HT-29 (cell line): ENCODE data around the gene PLAGL1.

DNA sequence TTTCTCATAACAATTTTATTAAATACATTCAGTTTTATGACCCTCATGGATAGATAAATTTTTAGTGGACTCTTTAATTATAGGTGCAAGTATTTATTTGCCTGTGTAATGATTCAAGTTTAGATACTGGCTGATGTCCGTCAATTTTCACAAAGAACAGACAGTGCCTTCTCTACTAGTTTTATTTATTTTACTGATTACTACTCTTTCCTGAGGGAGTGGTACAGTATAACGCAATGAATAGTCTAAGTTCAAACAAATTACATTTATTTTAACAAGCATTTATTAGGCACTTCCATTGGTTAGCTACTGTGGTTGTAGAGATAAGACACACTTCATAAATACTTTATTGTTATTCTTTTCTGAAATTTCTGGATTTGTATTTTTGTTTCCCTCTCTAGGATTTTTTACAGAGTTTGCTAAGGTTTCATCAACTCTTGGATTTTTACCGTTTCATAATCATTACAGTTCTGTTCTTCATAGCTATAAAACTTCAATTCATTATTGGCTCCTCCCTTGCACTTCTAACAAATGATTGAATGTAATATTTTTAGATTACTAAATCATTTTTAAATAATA is 74.4 kb downstream of the ADGRG6 start:
- RAMPAGE, long total RNA: no peak

DNA sequence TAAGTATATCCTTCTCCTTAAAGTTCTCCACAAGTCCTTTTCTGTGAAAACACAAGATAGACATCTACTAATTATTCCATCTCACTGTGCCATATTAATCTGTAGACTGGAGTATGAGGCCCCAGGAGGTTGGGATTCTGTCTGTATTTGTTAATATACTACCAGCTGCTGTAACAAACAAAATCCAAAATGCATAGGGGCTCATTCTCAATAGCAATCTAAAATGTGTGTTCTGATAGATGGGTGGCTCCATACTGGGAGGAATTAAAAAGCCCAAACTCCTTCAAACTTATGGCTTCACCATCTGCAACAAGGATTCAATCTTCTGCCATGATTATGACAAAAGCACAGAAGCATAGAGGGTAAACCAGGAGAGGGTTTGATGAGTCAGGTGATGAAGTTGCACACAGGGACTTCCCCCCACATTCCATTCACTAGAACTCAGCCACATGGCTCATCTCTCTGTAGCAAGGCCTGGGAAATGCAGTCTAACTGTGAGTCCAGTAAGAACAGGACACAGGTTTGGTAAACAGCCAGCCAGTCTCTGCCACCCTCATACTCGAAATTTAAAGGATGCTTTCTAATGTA is 143.0 kb downstream of the HIVEP2 start:
- RAMPAGE, long total RNA: no peak

DNA sequence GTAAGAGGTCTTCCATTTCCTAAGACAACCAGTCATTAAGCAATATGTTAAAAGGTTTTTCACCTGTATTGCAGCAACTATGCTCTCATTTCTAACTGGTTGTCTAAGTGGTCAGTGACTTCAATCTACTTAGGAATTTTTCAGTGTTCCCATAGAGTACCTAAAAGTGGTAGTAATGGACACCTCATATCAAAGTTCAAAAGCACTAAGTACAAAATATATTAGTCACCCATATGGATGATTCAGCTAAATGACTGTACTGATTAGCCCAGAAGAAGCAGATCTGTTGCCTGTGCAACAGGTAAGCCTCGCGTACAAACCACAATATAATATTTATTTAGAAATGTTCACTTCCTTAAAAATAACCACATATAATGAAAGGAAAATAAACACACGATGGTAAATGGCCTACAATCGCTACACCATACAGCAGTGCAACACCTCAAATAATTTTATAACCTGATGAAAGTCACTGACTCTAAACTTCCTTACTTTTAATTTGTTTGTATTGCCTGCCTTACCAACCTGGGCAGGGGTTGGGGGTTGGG is 106.1 kb downstream of the HIVEP2 start:
- RAMPAGE, long total RNA: no peak

GRCh38 chr6:142842334-142843289 is 102.4 kb downstream of the HIVEP2 start:
- RAMPAGE, long total RNA: no peak

DNA sequence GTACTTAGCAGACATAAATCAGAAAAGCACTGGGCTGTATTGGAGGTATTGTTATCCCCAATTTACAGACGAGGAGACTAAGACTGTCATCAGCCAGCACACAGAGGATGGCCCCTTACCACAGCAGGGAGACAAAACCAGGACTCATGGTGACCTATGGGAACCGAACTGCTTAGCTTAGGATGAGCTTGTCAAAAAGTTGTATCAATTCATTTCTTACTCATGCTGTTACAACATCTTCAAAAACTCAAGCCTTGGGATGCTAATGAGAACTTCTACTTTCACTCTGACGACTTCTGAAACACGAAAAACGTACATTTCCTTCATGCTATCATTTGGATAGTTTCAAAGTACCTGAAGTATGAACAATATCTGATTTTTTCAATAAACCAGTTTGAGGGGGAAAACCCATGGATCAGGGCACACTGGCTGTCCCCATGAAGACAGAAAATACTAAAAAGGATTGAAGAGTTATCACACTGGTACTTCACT is 32.0 kb downstream of the HIVEP2 start:
- RAMPAGE, long total RNA: no peak

- RAMPAGE, long total RNA: no peak
Measured at GRCh38 chr6:142935710-142936738, 9.0 kb downstream of the HIVEP2 start.

GRCh38 chr6:142943476-142944389 is 1.2 kb downstream of the HIVEP2 start:
- RAMPAGE, long total RNA: no peak

- RAMPAGE, long total RNA: no peak
Measured at GRCh38 chr6:143194747-143195759, 134.4 kb downstream of the AIG1 start.

- RAMPAGE, long total RNA: no peak
Measured at GRCh38 chr6:143528488-143528950, 17.0 kb upstream of the FUCA2 start.

DNA sequence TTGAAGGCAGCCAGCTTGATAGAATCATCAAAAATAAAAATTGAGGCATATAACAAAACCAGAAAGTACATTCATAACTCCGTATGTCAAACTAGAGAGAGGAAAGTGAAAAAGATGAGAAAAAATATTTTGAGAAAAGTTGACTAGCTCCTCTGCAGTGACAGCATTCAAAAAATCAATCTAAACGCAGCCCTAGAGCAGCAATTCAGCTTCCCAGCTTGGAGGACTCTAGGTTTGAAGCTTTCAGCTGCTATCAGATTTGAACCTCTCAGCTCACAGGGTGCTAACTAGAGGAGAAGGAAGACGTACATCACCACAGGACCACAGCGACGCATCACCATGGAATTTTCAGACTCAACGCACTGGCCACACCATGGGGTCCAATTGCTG is 44.9 kb upstream of the FUCA2 start:
- RAMPAGE, long total RNA: no peak

- RAMPAGE, long total RNA: no peak
Measured at GRCh38 chr6:143805799-143806041, 37.4 kb upstream of the LTV1 start.

GRCh38 chr6:143863993-143864359 is 298 bp upstream of the ZC2HC1B start:
- RAMPAGE, long total RNA: no peak

DNA sequence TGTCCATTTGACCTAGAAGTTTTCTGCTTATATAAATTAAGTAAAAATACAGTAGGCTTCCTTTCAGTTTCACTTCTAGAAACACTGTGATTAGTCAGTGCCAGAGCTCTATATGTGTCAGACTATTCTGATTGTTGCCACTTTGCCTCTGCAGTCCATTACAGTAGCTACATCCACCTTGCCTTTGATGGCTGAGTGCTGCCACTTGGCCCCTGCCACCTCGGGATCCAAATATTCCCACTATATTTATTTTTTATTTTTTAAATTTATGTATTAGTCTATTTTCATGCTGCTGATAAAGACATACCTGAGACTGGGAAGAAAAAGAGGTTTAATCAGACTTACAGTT is 8.0 kb downstream of the ZC2HC1B start:
- RAMPAGE, long total RNA: no peak

GRCh38 chr6:144007743-144008880 is at the start of gene PLAGL1:
PLAGL1 (minus strand) TSS chr6:144008259.
- RAMPAGE, long total RNA: no peak

DNA sequence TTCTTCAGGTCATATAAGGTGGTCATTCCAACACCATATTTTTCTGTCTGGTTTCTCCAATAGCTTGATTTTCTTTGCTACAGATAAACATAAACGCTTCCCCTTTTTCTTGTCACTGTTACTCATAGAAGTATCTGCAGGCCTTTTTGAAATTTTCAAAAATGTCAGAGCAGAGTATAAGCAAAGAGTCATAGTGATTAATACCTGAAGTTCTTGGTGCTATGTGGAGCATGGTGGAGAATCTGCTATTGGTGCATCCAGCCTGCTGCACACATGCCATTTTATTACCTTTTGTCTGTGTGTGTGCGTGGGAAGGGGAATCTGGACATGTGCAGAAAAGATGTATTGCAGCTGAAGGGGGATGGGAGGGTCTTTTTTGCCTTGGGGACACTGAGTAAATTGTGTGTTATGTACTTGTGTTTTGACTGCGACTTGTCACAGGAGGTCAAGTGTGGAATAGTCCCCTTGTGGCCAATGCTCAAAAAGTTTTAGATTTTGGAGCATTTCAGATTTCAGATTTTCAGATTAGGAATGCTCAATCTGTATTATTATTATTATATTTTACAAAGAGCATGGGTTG is 19.8 kb downstream of the STX11 start:
- RAMPAGE, long total RNA: no peak

DNA sequence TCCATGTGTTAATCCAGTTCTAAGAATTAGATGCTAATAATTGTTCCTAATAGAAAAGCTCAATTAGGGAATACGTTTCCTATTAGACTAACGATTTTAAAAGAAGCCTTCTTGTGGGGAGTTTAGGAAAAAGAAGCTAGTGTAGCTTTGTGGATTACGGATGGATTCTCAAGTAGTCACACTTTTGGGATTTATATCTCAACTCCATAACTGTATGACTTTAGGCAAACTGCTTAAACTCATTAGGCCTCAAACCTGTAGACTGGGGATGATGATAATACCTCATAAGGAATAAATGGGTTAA is 27.6 kb downstream of the STX11 start:
- RAMPAGE, long total RNA: no peak

DNA sequence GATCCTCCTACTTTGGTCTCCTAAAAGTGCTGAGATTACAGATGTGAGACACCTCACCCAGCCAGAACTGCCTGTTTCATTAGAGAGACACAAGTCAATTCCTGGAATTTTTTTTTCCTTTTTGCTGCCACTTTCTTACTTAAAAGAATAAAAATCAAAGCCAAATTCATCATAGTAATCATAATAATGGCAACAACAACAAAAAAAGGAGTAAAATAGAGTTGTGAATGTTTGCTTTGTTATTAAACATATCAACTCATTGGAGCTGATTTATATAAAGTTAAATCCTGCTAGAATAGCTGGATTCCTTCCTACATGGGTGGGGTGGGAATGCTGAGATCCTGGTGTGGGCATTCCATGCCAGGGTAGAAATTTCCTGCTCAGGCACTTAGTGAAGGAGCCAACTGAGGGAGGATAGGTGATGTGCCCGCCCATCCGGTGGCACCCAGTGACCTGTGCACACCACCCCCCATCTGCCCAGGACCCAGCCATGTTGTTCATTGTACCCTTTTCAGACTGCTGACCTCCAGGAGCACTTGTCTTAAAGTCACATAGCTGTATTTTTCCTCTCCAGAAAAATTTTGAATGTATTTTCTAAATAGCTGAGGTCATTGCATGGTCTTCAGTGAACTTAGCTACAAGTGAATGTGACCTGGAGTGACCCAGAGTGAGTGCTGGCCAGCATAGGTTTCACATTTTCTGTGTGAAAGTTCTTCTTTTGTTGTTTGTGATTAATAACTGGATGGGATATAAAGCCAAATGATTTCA is 76.9 kb downstream of the UTRN start:
- RAMPAGE, long total RNA: no peak

DNA sequence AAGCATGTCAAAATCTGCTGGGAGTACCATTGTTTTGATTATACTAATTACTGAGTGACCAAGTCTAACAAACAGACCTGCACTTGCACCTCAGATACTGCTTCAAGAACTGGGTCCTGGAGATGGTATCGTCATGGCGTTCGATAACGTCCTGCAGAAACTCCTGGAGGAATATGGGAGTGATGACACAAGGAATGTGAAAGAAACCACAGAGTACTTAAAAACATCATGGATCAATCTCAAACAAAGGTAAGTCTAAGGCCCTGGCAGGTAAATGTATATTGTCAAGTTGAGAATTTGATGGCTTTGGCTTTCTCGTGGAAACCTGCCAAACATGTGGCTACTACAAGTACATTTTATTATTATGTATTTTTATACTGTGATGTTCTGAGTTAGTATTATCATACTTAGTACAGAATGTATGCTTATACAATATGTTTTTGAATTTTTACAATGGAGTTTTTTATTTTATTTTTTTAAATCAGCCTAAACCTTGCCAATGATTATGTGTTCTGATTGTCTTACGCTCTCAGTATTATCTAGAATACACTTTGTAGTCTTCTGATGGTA is 272.0 kb downstream of the UTRN start:
- RAMPAGE, long total RNA: no peak

DNA sequence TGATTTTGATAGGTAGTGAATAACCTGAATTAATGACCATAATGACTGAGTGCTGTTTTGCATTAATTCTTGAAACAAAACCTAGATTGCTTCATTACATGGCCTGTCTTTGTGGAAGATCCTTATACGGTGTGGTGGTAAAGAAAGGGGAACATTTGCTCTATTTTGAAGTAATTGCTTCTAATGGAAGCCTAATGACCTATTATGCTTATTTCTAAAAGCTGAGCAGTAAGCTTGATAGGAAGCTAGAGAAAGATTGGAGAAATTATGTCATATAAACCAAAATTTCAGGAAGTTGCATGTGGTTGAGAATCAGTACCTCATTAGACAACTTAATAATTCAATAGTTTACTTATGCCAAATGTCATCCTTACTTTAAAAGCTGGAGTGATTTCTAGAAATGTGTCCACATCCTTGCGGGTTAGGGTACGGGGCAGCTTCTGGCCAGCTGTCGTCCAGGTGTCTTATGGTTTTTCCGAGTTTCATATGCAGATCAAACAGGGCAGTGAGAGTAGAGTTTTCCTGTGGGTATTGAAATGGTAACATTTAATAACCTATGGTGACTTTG is 310.8 kb downstream of the UTRN start:
- RAMPAGE, long total RNA: no peak

DNA sequence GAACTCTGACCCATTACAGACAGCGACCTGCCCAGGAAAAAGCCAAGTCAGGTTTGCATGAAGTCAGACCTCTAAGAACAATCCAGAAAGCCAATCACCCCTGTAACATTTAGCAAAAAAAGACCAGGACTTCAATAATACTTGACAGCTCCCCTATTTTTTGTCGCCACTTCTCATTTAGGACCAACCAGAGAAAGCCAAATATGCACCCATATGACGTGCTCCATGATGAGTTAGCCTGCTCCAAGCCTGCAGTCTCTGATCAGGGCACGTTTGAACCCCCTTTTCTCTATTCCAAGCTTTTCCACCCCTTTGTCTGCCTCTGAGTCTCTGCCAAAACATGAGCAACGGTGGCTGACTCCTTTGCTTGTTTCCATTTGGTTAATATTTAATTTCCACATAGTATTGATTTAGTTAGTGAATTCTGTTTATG is 636.3 kb downstream of the UTRN start:
- RAMPAGE, long total RNA: no peak